ENCODE results near the genes CACNG3 and RBBP6.

- PRO-cap = no peak
- RAMPAGE, long total RNA, 2 experiments = no peak in any of the 2 experiments
These were observed 16.3 kb downstream of the USP31 start for GRCh38 chr16:23132654-23133625.

DNA sequence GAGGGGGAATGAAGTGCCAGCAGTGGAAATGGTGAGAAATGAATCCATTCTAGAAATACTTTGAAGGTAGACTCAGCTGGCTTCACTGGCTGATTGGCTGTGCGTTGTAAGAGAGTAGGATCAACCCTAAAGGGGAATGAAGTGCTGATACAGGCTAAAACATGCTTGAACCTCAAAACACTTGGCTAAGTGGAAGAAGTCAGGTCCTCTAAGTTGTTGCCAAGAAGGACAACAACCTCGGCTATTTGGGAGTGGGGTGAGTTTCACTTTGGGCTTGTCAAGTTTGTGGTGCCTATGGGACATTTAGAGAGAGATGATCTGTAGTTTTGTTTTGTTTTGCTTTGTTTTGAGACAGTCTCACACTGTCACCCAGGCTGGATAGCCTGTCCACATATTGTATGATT lies 24.0 kb upstream of the SCNN1B start:
- PRO-cap = no peak
- RAMPAGE, long total RNA, 2 experiments = no peak in any of the 2 experiments

DNA sequence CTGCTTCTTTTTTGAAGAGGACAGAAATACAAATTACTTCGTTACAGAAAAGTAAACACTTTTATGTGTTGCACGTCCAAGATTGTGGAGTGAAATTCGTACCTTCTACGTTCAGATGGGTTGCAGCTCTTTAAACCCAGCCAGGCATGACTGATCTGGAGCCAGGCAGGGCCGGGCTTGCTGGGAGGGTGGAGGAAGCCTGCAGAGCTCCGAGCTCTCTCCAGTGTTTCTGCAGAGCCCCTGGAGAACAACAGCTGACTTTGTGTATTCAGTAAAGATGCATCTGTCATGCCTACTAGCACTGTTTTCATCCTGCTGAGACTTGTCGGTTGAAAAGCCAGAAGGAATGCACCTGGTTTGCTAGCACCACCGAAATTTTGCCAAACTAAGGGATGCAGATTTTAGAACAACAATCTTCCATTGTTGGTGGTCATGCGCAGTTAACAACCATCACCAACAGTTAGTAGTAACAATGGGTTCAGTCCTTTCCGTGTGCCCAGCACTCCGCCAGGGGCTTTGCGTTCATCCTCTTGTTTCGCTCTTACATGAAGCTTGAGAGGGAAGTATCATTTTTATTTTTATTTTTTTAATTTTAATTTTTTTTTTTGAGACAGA lies 22.4 kb upstream of the SCNN1B start:
- PRO-cap = no peak
- RAMPAGE, long total RNA, 2 experiments = no peak in any of the 2 experiments

DNA sequence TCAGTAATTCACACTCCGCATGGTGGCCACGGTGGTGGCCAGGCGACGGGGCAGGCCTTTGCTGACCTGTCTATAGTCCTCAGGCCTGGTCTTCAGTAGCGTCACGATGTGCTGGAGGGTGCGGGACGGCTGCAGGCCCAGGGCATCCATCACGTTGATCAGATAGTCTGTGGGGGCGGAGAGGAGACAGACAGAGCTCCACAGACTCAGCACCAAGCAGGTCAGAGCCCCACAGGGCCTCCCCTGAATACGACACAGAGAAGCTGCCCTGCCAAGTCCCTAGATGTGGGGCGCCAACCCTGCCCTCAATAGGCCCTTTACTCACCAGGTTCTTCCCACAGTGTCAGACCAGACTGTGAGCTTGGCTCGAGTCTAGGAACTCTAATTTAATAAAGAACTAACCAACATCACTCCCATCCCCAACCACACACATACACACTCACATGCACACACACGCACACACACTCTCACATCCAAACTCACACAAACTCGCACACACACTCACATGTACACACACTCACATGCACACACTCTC lies 64.0 kb downstream of the COG7 start:
- PRO-cap = no peak
- RAMPAGE, long total RNA, 2 experiments = no peak in any of the 2 experiments

GRCh38 chr16:23469840-23470450 lies 17.0 kb upstream of the COG7 start:
- PRO-cap = no peak
- RAMPAGE, long total RNA, 2 experiments = no peak in any of the 2 experiments

DNA sequence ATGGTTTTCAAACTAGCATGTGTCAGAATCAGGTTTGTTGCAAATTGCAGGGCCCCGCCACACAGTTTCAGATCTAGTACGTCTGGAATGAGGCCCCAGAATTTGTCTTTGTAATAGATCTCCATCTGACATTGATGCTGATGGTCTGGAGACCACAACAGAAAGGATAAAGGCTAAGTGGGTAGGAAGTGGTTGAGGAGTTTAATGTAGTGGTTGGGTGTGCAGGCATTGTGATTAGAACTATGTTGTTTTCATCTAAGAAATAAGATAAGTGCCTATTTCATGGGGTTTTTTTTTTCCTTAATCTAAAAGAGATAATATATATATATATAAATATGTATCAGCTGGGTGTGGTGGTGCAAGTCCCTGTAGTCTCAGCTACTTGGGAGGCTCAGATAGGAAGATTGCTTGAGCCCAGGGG lies 4.5 kb upstream of the GGA2 start:
- PRO-cap = no peak
- RAMPAGE, long total RNA, 2 experiments = no peak in any of the 2 experiments

- PRO-cap = no peak
- RAMPAGE, long total RNA, 2 experiments = no peak in any of the 2 experiments
These were observed 9.3 kb upstream of the PRKCB start for GRCh38 chr16:23826275-23827016.

GRCh38 chr16:24185100-24185758 lies 70.9 kb upstream of the CACNG3 start:
- PRO-cap = no peak
- RAMPAGE, long total RNA, 2 experiments = no peak in any of the 2 experiments

GRCh38 chr16:24255688-24256621 lies at the start of gene CACNG3:
TSS of gene CACNG3 (plus strand) at chr16:24256335.
- PRO-cap = no peak
- RAMPAGE, long total RNA, 2 experiments = no peak in any of the 2 experiments

- PRO-cap = no peak
- RAMPAGE, long total RNA, 2 experiments = no peak in any of the 2 experiments
These were observed 25.8 kb downstream of the CACNG3 start for GRCh38 chr16:24282069-24282268.

- PRO-cap = bidirectional peak, plus-strand start at chr16:24539610, minus-strand start at chr16:24539377; unidirectional peak, minus-strand start at chr16:24539984
- RAMPAGE, long total RNA, 2 experiments = start-site peak on the plus strand in 1 of 2 experiments, at chr16:24539543-24539591 at its widest, 78 reads per replicate
These were observed at the start of gene RBBP6 for GRCh38 chr16:24539481-24540563. TSS of gene RBBP6 (plus strand) at chr16:24539566.

- PRO-cap = no peak
- RAMPAGE, long total RNA, 2 experiments = start-site peak on the plus strand in 1 of 2 experiments, at chr16:24569145-24569328 at its widest, 20 reads per replicate
These were observed 30.1 kb downstream of the RBBP6 start for GRCh38 chr16:24569113-24570177.

GRCh38 chr16:24998796-24999204 lies 16.4 kb downstream of the ARHGAP17 start:
- PRO-cap = no peak
- RAMPAGE, long total RNA, 2 experiments = no peak in any of the 2 experiments

DNA sequence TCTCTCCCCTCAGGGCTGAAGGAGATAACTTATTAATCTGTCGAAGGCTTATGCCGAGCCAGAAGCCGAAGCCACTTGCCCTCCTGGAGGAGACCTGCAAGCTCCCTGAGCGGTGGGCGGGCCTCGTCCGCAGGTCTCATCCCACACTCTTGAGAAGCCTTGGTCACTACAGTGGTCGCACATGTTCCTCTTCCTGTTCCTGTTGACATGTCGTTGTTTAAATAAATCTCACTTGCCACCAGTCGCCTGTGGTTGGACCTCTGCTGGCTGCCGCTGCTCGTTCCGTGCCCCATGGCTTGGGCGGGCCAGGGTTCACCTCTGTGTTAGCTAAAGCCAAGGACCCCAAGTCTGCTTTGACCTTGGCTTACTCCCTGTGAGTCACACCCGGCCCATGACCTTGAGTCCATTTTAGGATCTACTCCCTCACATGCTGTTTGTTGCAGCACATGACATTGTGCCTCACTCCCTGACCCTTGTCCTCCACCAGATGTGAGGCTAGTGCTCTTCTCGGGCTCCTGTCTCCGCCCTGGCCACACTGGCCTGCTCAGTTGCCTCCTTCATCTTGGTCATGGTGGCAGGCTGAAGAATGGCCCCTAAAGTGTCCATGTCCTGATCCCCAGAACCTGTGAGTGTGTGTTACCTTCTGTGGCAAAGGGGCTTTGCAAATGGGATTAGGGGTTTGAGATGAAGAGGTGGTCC lies 38.6 kb upstream of the AQP8 start:
- PRO-cap = no peak
- RAMPAGE, long total RNA, 2 experiments = no peak in any of the 2 experiments

DNA sequence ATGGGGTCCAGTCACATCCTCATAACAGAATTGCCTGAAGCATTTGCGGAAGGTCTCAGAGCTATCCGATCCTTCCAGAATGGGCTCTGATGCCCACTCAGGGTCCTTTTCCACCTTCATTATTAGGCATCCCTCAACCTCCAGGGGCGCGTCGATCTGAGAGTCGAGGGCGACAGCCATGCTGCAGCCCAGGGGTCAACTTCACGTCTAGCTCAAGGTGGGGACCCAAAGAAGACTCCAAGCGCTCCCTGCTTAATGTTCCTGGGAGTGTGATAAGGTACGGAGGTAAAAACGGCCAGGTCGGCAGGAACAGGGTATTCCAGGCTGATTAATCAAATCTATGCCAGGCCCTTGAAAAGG lies 717 bp downstream of the ZKSCAN2 start:
- PRO-cap = no peak
- RAMPAGE, long total RNA, 2 experiments = no peak in any of the 2 experiments

GRCh38 chr16:25258758-25259191 lies 1.1 kb upstream of the ZKSCAN2 start:
- PRO-cap = no peak
- RAMPAGE, long total RNA, 2 experiments = no peak in any of the 2 experiments

DNA sequence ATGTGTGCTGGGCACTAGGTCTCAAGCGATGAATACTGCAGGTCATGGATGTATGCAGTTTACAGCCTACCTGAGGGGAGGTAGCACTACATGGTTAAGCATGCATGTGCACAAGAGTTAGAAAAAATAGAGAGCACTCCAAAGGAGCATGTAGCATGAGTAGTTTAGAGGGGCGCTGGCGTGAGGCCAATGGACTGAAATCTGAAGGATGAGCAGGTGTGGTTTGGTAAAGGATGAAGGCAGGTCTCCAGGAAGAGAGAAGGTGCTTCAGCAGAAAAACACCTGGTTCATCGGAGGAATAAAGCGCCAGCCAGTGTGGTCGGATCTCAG lies 226.6 kb downstream of the HS3ST4 start:
- PRO-cap = no peak
- RAMPAGE, long total RNA, 2 experiments = no peak in any of the 2 experiments

- PRO-cap = no peak
- RAMPAGE, long total RNA, 2 experiments = no peak in any of the 2 experiments
These were observed 29.3 kb upstream of the KDM8 start for GRCh38 chr16:27173828-27174654.

- PRO-cap = no peak
- RAMPAGE, long total RNA, 2 experiments = no peak in any of the 2 experiments
These were observed 3.5 kb upstream of the KDM8 start for GRCh38 chr16:27199748-27200286.

- PRO-cap = no peak
- RAMPAGE, long total RNA, 2 experiments = no peak in any of the 2 experiments
These were observed 8.7 kb downstream of the KDM8 start for GRCh38 chr16:27211962-27212489.